ENCODE results near the gene MRPL46.

- PRO-cap = no peak
- CAGE, long polyA plus RNA = no peak
These were observed 120.3 kb downstream of the AKAP13 start for GRCh38 chr15:85500573-85501136.

GRCh38 chr15:85545060-85545705, 164.8 kb downstream of the AKAP13 start:
- PRO-cap = no peak
- CAGE, long polyA plus RNA = no peak

- PRO-cap = no peak
- CAGE, long polyA plus RNA = no peak
These were observed 174.6 kb downstream of the KLHL25 start for GRCh38 chr15:85619907-85620655.

GRCh38 chr15:85691138-85692356, 103.2 kb downstream of the KLHL25 start:
- PRO-cap = bidirectional peak, plus-strand start at chr15:85691746, minus-strand start at chr15:85691686
- CAGE, long polyA plus RNA = no peak

DNA sequence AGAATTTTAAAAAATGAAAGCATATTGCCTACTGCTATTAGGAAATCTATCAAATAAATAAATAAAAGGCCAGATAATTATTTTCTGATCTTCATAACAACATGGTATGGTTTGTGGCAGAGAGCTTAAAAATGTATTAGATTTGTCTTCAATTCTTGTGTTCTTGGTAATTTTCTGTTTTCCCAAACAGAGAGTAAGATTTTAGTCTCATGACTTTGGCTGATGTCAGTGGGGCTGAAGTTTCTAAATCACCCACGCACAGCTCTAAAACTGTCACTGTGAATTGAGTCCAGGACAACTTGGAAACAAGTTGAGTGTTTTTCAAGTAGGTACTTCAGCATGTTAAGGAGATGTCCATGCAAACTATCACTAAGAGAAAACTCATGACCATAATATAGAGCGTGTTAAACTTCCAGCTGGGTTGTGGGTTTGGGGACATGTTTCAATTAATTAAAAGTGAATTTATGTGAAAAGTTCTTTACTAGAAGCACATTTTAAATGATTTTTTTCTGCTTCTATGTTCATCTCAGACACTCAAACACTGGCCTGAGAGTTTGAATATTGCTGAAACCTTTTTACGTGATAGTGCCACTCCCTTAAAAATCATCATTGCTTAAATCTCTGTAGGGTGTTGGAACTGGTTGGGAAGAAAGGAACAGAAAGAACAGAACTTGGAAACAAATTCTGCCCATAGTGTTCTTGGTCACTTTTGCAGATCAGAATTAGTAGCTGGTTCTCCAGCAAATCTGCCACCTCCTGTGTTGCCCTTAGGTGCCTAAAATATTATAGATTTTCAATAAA, 89.9 kb downstream of the KLHL25 start:
- PRO-cap = no peak
- CAGE, long polyA plus RNA = no peak

GRCh38 chr15:85734843-85735176, 59.9 kb downstream of the KLHL25 start:
- PRO-cap = no peak
- CAGE, long polyA plus RNA = no peak

GRCh38 chr15:85748172-85749092, 46.3 kb downstream of the KLHL25 start:
- PRO-cap = no peak
- CAGE, long polyA plus RNA = no peak

GRCh38 chr15:85792468-85793265, 2.1 kb downstream of the KLHL25 start:
- PRO-cap = no peak
- CAGE, long polyA plus RNA = no peak

DNA sequence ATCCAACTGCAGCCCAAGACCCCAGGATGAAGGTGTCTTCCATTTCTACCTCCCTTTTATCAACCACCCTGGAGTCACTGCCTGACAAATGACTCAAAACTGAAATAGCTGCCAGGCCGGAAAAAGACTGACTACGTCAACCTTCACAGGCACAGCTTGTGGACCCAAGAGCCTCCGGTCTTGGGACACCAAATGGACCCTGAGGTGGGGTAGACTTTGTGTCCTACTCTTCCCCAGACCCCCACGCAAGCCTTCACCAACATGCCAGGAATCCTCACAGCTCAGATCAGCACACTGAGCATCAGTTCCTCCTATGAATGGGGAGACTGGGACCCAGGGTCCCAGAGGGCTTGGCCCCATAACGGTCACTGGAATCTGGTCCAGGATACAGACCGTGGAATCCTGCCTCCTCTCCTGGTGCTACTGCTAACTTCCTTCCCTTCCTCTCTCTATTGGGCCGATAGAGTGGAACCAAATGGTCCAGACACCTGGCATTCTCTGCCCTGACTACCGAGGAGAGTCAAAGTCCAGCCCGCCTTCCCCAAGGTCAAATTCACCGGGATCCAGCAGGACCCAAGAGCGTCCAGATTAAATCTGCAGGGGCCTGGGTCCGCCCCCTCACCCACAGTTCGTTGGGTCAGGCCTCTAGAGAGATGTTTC, 1.3 kb downstream of the KLHL25 start:
- PRO-cap = no peak
- CAGE, long polyA plus RNA = no peak

DNA sequence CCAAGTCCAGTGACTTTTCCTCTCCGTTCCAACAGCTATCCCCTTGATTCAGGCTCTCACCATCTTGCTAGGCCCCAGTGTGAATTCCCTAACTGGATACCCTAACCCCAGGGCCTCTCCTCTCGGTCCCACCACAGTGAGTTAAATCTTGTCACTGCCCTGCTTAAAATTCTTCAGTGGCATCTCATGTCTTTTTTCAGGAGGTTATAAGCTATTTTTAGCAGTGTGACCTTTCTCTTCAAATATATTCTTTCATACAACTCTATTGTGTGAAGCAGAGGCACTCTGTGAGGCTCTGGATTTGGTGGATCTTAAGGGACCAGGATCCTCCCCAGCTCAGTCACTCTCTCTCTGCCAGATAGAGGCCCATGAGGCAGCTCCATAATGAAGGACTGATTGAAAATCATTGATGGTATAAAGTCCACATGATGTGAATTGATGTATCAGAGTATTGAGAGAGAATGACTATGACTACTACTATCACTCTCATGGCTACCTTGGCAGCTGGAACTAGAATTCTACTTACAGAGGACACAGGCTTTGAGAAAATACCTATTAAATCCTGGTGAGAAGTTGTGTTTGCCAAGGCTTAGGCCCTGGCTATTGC, 760.4 kb downstream of the NTRK3 start:
- PRO-cap = no peak
- CAGE, long polyA plus RNA = no peak

DNA sequence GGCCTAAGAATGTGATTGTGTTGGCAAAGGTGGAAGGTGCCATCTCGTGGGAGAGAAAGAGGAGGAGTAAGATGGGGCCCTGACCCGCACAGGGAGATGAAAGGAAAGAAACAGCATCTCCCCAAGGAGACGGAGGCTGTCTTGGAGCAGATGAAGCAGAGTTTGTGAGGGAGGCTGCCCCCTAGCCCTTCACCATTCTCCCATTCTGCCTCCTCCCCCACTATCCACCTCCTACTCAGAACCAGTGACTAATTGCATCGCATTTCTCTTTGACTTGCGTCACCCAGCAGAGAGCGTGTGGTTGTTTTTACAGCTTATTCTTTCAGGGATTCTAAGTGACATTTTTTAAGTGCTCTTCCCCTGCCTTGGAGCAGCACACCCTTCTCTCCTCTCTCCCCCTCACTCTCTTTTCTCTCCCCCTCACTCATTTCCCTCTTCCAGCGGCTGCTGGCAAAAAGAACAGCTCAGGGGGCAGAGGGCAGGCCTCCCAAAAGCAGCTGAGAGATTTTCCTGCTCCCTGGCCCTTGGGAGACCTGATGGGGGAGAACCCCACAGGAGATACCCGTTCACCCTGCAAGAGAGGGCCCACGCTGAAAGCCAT, 91.9 kb downstream of the MRPL46 start:
- PRO-cap = no peak
- CAGE, long polyA plus RNA = no peak

DNA sequence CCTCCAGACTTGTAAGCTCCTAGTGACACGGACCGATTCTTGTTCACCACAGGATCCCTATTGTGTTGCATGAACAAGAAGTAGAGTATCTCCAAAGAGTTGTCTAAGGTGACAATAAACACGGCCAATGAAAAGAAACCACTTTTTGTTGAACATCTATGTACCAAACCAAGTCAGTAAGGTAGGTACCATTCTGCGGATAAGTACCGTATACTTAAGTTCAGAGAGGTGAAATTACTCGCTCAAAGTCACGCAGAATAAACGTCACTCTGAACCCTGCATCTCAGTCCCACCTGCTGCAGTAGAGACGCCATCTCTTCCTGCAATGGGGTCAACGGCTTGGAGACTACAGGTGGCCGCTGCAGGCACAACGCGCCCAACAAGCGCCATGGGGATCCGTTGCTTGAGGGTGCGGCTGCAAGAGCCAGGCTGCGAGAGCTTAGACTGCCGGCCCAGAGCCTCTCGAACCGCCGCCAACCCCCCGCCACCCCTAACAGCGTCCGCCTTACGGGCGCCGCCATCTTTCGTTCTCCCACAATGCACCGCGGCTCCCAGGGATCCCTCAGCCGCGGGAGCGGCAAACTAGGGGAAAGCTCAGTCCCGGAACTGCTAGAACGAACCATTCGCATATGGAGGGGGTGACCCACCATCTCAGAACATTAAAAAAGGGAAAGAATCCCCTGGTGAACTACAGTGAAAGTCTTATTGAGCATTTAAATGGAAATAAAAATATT, at the start of gene MRPL46:
Gene MRPL46 (minus strand): TSS at position 532 of the 734 bp plus-strand sequence.
- PRO-cap = bidirectional peak, plus-strand start at position 565 of the sequence, minus-strand start at position 532 of the sequence
- CAGE, long polyA plus RNA = start-site peak on the minus strand centred at position 532 of the sequence, 6 bp wide, 192 and 227 reads in 2 replicates

GRCh38 chr15:88615174-88616038, 5.7 kb upstream of the AEN start:
- PRO-cap = no peak
- CAGE, long polyA plus RNA = no peak

DNA sequence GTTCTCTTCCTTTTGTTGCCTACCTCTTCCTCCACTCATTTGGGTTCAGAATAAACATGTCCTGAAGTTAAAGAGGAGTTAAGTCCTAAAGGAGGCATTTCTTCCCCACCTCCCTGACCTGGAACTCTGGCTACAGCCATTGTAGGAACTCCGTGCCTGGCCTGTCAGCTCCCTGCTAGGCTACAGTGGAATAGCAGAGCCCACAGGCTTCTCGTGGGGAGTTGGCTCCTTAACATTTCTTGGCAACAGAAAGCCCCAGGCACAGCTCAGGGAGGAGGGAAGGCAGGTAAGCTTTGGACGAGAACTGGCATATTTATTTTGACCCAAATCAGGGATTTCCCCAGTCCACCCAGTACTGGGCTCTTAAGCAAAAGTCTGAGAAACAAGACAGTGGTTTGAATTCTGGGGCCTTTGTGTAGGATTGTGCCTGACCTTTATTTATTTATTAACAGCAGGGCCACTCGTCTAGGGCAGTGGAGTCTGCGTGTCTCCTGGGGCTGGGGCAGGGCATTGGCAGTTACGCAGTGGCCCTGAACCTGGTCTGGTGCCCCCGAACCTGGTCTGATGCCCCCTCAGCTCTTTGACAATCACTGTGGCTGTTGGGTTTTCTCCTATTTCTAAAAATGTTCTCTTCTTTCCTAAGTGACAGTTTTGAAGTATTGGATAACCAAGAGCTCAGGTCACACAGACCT, 7.9 kb upstream of the ISG20 start:
- PRO-cap = no peak
- CAGE, long polyA plus RNA = no peak

- PRO-cap = no peak
- CAGE, long polyA plus RNA = no peak
These were observed 9.4 kb downstream of the ISG20 start for GRCh38 chr15:88648112-88648811.

GRCh38 chr15:88985582-88986351, 72.6 kb upstream of the MFGE8 start:
- PRO-cap = no peak
- CAGE, long polyA plus RNA = no peak

DNA sequence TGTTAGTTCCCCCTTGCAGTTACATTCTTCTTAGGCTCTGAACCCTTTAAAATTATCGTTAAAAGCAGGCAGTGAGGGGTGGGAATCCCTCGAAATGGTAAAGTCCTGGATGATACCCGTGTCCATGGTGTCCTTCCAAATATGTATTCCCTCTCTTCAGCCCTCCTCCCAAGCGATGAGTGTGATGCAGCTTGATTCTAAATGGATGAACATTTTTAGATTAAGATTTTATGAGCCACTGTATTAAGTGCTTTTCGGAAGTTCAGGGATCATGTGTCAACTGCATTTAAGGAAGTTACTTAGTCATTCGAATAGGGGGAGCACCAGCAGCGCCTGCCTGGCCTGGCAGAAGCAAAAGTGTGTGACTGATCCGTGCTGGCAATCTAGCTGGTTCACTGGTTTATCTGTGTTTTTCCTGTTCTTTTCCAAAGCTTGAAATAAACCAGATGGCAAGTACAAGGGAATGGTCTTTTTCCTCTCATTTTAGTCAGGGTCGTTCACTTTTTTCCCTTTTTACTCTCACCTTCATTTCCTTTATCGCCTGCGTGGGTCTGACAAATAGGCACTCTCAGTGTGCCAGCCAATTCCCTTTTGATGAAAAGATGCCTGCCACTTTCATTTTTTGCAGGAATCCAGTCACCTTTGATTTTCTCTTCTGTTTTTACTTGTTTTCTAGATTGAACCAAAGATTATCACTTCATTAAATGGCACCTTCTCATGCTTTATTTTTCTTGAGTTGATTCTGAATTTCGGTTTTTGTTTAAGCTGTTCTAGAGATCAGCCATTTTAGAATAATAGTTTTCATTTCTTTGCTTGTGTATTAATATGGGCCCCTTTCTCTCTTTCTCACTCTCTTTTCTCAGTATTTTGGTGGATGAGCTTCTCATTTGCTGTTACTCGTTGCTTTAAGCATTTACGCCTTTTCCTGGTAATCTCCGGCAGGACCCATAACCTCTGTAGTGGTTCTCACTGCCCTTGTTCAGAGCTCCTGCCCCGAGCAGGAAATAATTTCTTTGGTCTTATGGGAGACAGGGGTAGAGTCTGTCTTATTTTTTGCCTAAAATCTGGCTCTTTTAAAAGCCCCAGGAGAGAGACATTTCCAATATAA, 2.7 kb downstream of the ABHD2 start:
- PRO-cap = unidirectional peak, plus-strand start at position 326 of the sequence
- CAGE, long polyA plus RNA = no peak

DNA sequence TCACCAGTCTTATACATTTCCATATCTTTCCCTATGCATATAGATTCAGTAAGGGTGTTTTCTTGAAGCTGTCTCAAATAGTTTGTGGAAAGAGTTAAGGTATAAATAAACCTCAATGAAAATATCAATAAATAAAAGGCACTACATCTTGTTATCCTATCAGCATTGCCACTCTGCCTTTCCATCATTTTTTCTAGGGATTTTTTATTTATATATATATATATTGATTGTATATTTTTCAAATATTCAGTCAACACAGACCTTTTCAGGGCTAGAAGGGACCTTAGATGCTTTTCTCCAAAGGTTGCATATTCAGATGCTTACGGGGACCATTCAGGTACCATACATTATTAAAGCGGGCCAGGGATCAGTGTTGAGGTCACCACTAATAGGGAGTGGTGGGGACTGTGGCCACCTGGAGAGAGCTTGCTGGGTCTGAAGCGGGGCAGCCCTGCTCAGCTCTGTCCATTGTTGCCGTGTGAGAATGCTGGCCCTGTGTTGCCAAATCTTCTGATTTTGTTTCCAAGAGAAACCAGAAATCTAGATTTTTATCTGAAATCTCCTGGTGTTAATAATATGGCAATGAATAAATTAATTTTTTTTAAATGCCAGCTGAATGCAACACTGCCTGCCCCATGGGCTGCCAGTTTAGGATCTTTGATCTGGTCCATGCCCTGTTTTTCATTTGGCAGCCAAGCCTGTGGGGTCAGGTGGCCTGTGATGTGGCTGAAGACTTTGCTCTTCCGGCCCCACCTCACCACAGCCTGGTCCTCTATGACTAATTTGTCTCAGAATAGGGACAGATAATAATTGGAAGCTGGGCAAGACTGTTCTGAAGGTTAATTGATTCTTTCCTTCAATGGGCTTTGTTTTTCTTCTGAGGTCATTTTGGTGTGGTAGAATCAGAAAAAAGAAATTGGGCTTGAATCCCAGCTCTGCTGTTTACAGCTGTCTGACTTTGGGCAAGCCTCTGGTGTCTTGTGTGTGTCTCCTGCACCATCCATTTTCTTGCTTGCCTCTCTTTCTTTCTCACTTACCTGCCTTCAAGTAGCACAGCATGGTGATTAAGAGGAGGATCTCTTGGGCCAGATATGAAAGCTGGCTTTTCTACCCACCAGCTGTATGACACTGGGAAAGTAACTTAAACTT, 23.9 kb downstream of the ABHD2 start:
- PRO-cap = no peak
- CAGE, long polyA plus RNA = no peak

DNA sequence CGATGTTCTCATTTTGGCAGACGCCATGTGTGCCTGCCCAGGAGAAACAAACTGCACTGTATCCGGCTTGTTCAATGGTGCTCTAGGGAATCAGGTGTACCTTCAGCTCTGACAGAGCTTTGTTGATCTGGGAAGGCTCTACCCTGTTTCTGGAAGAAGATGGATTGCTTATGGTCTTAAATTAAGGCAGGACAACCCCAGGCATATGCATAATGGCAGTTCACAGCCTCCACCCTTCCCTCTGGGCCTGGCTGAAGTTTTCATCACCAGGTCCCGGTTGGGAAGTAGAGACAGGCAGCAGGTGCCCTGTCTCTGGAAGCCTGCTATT, 34.1 kb downstream of the ABHD2 start:
- PRO-cap = no peak
- CAGE, long polyA plus RNA = no peak

DNA sequence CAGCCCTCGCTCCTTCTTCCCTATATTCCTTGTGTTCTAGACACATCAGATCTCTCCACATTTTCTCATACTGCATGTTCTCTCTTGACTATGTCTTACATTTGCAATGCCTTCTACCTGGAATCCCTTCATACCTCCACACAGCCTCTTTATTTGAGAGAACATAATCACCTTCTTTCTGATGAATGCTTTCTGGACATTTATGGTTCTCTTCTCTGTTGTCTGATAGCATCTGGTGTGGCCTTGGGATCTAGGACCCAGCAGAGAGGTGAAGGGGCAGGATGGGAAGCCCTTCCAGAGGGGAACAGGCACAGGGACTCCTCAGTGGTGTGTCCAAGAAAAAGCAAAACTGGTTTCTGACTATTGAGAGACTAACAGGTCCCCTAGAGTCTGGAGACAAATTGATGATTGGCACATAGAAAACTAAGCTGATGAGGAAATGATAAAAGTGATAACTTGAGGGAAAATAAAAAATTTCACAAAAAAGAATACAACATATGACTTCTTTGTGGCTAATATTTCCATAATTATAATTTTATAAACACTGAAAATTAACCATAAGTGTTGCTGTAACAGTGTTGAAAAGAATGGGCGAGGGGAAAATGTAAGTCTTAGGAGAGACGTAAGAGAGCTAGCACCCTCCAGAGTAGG, 43.1 kb downstream of the ABHD2 start:
- PRO-cap = no peak
- CAGE, long polyA plus RNA = no peak